HTR-8/SVneo (cell line): ENCODE measurements around the genes LEPR, SGIP1 and SLC35D1.

DNA sequence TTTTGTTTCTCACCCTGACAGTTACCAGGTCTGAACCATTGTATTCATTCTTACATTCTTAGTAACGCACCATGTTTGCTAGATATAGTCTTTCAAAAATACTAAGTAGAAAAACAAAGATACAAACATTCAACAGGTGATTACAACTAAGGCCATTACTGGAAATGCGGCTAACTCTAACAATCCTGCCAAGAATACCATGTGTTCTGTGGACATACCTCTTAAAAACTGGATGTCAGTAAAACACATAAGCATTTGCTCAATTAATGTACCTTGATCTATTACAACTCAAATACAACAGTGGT is 15.4 kb downstream of the ANGPTL3 start:
- RRBS, result no CpG with 5 or more reads among the region's 2 CpGs

- RRBS, result no CpG with 5 or more reads among the region's 5 CpGs
Measured at GRCh38 chr1:63012379-63012914, 228.5 kb downstream of the ATG4C start.

GRCh38 chr1:63487664-63488135 is 35.3 kb downstream of the ITGB3BP start:
- RRBS, result no CpG with 5 or more reads among the region's 7 CpGs

- RRBS, result no CpG with 5 or more reads among the region's 3 CpGs
Measured at GRCh38 chr1:63893969-63894631, 120.3 kb downstream of the ROR1 start.

DNA sequence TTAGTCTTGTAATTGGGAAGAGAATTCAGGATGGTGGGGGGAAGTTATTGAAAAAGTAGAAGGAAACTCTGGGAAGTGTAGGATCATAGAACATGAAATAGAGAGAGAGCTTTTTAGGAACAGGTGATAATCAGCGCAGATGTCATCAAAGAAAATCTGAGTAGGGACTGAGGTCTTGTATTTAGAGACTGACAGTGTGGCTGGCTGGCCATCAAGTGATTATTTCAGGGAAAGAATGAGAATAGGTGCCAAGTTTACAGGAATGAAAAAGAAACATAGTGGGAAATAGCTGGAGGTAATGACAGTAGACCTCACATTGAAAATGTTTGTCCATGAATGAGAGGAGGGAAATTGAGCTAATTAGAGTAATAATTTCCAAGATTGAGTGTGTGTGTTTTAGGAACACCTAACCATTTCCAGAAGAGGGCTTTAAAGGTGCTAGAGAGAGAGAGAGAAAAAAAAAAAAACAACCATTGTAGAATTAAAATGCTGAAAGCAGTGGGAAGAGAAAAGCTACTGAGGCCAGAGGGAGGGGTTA is 120.2 kb upstream of the UBE2U start:
- RRBS, result no CpG with 5 or more reads among the region's 1 CpG

- RRBS, result no CpG with 5 or more reads among the region's 5 CpGs
Measured at GRCh38 chr1:64476017-64477067, 6.4 kb downstream of the CACHD1 start.

GRCh38 chr1:64493901-64494395 is 24.0 kb downstream of the CACHD1 start:
- RRBS, result no CpG with 5 or more reads among the region's 5 CpGs

GRCh38 chr1:64540337-64540894 is 70.5 kb downstream of the CACHD1 start:
- RRBS, result no CpG with 5 or more reads among the region's 5 CpGs

DNA sequence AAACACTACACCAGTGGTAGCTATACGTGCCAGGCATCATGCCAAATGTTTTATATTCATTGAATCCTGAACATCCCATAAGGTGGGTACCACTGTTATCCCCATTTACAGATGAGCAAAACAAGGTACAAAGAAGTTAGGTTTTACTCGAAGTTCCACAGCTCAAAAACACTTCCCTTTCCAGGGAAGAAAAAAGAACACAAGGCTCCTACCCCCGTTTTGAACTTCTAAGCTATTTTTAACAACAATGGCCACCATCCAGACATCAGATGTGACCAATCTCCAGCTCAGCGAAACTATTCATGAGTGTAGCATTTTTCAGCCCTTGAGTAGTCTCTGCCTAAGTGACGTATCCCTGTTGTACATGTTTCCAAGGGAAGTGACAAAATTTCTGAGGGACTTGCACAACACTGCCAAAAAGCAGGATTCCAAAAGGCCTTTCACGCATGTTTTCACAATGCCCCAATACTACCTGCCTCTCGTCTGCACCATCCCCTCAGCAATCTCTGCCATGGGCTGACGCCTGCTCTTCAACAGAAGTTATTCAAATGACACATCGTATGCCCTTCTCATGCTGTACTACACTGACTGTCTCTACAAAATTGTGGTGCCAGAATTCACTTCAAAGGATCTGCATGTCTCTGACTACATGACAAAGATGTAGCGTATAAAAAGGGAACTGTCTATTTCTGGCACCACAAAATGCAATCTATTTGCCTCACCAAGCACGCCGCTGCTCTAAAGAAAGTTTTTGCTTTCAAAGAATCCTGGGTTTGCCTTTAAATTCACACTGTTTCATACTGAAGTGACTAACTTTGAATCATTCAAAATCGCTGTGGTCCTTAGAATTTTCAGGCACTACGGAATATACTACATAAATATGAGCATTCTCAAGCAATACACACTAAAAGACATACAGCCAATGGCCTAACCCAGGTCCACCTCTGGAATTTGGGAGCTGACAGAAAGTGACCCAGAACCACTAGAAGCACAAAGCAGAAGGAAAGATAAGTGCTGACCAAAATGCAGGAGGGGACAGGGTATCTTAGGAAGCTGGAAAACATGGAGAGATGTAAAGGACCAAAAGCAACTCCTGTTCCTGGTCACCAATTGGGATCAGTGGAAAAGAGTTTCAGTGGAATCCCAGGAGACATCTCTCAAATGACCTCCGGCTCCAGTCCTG is 32.9 kb downstream of the JAK1 start:
- RRBS, result no CpG with 5 or more reads among the region's 15 CpGs

DNA sequence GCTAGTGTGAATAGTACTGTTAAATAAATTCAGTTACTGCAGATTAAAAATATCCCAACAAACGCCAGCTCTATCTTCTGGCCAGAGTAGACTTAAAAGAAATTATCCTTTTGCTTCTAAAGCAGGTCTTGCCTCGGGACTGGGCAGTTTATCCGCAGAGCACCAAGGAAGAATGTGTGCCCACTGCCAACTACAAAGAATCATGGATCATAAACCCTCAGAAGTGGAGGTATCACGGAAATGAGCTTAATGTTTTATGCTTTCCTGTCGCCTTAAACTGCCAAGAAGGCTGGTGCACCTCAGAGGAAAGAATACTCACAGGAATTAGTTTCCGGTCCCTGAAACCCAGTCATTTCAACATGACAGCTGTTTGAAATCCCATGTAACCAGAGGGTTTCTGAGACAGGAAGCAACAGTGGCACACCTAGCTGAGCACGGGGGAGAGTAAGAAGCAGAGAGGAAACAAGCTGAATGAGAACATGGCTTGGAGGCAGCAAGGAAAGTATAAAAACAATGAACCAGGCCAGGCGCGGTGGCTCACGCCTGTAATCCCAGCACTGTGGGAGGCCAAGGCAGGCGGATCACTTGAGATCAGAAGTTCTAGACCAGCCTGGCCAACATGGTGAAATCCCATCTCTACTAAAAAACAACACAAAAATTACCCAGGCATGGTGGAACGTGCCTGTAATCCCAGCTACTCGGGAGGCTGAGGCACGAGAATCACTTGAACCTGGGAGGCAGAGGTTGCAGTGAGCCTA is 3.9 kb downstream of the JAK1 start:
- RRBS, result no CpG with 5 or more reads among the region's 14 CpGs

- RRBS, result 3% methylated on average over 32 of the region's 77 CpGs
Measured at GRCh38 chr1:65420399-65421296, at the start of gene LEPR. LEPR (plus strand) TSS chr1:65420668.

DNA sequence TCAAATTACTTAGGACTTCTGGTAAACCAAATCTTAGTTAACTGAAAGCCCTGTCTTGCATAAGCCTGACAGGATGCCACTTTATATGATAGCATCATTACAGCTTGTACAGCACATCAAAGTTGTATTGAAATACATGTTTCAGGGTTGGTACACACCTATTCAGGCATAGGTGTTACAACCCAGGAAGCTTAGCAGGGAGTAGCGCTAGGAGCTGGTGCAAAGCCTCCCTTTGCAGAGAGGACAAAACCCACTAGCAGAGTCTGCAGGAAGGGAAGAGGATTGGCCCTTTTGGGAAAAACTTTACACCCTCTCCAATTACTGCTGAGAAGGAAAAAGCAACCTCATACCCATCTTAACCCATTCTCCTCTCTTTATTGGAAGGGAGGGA is 258.8 kb upstream of the SGIP1 start:
- RRBS, result no CpG with 5 or more reads among the region's 1 CpG

DNA sequence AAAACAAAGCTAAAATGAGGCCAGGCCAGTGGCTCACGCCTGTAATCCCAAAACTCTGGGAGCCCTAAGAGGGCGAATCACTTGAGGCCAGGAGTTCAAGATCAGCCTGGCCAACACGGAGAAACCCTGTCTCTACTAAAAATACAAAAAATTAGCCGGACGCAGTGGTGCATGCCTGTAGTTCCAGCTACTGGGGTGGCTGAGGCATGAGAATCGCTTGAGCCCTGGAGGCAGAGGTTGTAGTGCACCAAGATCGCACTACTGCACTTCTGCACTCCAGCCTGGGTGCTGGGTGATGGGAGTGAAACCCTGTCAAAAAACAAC is 191.2 kb upstream of the SGIP1 start:
- RRBS, result no CpG with 5 or more reads among the region's 7 CpGs

GRCh38 chr1:66350016-66350731 is 183.8 kb upstream of the SGIP1 start:
- RRBS, result no CpG with 5 or more reads among the region's 7 CpGs

DNA sequence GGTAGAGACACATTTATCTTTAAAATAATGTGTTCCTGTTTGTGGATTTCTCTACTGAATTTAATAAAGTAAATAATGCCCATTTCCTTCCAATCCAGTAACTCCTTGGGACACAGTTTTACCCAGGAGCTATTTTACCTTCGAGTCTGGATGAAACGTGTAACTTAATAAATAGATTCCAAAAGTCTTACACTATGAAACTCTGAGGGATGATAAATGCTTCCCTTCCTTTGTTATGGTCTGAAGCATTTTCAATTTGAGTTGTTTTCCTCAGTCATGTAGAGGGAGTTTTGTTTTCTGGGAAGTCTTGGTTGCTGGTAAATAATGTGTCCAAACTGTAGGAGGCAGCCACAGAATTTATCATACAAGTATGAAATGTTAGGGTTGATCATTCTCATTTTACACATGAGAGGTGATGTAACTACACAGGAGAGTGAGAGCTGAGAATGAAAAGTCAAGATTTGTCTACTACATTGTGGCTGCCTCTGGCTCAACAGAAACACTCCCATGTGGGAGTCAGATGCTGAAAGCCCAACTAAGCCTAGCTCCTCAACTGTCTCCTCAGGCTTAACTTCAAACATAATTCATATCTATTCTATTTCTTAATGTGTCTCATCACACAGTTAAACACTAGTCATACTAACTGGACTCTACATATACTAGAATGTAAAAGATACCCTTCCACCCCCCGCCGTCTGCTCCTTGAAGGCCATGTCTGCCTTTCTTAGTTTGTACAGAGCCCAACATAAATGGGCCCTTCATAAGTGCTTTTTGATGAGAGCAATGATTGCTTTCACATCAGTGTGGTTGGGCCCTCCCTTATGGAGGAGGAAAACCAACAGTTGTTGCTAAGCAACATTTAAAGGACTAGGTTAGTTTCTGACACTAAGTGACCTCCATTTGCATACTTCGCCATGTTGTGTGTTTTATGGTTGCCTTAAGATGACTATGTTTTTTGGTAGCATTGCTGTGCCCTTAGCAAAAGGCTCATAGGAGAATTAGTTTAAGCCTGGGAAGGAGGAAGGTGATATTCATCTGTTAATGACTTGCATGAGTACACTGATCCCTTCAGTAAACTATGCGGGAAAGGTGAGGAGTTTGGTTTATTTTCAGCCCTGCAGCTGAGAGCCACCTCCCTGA is 182.3 kb upstream of the SGIP1 start:
- RRBS, result no CpG with 5 or more reads among the region's 6 CpGs

- RRBS, result no CpG with 5 or more reads among the region's 5 CpGs
Measured at GRCh38 chr1:66445334-66446118, 88.4 kb upstream of the SGIP1 start.

- RRBS, result no CpG with 5 or more reads among the region's 25 CpGs
Measured at GRCh38 chr1:66533773-66534397, at the start of gene SGIP1. SGIP1 (plus strand) TSS chr1:66534153.

DNA sequence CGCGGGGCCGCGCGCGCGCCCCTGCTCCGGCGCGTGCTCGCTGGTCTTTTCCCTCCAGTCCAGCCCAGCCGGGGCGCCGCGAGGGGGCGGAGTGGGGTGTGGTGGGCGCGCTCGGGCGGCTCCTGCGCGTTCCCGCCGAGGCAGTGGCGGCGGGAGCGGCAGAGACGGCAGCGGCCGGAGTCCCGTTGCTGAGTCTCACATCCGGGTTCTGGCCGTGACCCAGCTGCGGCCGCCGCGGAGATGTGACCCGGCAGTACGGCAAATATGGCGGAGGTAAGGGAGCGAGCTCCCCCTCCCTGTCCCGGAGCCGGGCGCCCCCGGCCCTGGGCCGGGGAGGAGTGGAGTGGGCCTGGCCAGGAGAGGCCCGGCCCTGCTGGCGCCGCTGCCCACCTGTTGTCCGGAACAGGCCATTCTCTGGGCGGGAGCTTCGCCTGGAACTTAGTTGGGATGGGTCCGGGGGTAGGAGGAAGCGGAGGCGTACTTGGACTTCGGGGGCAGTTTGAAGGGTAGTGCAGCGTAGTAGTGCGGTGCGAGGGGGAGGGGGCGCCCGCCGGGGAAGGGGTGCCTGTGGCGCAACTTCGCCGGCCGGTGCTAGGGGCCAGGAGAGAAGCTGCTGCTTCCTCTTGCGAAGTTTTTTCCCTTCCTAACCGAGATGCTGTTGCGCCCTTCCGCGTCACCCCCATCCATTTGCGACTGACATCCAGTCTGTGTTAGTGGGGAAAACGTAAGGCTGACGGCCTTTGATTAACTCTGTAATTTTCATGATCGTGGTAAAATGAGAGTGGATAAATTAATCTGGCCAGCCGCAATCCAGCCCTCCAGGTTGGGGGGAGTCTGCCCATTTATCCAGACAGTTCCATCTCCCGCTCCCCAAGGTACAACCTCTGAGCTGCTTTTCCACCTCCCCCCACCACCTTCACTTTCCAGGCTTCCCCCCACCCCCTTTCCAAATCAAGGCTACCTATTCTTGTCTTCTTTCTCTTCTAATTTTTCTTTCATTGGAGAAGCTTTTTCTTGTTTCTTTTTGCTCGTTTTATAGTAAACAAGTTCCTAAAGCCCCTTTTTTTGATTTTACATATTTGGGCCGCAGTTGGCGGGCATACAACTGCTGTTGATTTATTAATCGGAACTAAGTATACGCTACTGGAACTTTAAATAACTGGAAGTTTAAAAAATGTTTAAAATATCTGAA is 5.7 kb downstream of the MIER1 start:
- RRBS, result 1% methylated on average over 39 of the region's 82 CpGs

DNA sequence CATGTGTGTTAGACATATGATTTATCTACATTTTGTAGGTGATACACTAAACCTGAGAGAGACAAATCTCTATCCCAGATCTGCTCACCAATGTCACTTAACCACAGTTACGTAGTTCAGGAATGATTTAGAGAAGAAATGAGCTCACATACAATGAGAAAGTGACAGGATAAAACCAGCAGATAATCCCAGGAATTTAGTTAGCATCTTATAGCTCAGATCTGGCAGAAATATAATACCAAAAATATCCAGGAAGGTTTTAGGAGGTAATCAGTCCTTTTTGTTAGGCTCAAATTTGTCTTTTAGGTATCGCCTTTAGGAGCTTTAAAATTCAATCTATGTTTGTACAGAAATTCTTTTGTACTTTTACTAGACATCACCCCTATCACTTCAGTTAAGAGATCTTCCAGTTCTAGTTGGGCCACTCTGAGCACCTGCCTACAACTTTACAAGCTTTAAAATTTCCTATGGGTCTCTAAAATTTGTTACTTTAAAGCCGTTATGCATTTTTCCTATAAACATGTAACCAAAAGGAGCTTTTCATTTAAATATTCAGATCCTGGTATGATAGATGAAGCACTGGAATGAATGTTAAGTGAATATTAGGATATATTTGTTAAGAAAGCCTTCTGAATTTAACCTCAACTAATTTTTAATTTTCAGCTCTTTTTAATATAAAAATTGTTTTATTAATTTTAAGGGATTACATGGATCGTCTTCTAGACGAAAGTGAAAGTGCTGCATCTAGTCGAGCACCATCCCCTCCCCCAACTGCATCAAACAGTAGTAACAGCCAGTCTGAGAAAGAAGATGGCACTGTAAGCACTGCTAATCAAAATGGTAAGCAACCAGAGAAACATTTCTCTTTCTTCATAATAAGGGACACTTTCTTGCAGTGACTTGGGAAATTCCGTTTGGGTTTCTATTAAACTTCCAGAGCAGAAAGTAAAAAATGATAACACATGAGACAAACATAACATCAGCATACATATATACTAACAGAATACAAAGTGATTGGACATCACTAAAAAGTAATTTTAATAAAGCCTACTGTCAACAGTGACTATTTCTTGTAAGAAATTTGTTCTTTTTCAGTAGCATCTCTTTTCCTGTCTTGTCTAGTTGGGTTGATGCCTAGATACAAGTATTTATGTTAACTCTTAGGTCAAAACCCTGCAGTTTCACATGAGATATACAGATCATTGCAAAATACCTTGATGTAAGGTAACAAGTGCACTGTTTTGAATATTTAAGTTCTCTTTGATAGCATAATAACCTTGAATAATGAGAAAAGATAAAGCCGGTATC is 56.7 kb downstream of the MIER1 start:
- RRBS, result no CpG with 5 or more reads among the region's 8 CpGs

DNA sequence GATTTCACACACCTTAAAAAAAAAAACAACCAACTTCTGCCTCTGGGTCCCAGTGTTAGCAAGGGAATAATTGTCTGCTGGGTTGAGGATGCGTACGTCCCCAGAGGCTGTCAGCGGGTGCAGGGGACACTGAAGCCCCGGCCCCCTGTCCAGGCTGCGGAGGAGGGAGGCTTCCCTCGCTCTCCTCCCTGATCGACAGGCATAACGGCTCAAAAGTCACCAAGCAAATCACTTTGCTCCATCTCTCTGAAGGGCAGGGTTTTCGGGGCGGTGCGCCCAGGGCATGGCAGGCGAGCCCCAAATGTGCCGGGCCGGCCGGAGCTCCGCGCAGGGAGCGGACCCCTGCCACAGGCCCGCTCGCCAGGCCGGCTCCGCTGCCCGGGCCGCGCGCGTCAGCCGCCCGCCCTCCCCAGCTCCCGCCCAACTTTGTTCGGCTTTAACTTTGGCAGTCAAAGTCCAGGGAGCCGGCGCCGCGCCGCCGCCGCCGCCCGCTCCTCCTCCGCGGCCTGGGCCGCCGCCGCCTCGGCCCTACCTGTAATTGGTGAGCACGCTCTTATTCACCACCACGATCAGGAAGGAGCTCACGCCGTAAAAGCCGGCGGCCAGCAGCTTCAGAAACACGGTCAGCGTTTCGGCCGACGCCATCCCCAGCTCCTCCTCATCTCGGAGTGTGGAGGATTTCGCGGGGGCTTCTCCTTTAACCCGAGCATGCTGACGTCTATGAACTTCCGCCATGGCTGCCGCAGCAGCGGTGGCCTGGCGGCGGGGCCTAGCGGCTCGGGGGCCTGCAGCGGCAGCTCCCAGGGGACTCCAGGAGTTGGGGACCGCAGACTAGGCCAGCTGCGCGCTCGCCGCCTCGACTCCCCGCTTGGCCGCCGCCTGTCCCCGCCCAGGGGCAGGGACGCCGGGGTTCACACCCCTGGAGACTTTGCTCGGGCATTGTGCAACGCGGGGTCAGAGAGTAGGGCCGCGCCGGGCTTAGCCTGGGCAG is at the start of gene SLC35D1:
Gene SLC35D1, minus strand, starts transcription at position 870 of the 991 bp plus-strand sequence.
- RRBS, result 4% methylated on average over 31 of the region's 88 CpGs